Peripheral blood mononuclear cell (primary cell): ENCODE measurements around a stretch of chr4.

- PRO-cap, 8 experiments: no peak in any of the 8 experiments
These were observed 85.8 kb downstream of the SOWAHB start for GRCh38 chr4:76812124-76812568.

DNA sequence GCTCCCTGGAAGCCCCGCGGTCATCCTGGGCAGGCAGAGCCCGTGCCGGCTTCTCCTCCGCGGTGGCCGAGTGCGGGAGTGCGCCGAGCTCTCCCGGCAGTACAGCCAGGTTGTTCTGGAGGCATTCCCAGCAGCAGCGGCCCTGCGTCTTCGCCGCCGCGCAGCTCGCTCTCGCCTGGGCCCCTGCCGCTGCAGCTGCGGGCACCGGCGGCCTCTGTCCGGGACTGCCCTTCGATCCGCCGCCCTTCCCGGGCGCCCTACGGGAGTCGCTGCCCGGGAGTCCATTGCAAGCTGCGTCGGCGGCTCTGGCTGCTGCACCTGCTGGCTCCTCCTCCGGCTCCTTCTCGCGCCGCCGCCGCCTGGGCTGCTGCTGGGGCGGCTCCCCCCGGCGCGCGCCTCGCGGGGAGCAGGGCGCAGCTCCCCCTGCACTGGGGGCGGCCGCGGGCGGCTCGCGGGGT is 786 bp downstream of the SOWAHB start:
- PRO-cap, 8 experiments: no peak in any of the 8 experiments

GRCh38 chr4:76983964-76984534 is 34.5 kb downstream of the SEPTIN11 start:
- PRO-cap, 8 experiments: no peak in any of the 8 experiments

DNA sequence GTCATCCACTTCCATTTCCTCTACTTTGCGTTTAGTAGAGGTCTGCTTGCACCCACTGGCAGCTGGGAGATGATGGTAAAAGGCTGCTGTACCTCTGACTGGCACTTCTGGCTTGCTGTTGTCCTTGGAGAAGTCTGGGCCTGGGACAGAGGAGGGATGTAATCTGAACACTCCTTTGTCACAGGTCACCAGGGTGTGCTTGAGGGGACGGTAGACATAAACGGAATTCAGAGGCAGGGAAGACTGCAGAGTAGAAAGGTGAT is 27.5 kb downstream of the CCNI start:
- PRO-cap, 8 experiments: no peak in any of the 8 experiments

DNA sequence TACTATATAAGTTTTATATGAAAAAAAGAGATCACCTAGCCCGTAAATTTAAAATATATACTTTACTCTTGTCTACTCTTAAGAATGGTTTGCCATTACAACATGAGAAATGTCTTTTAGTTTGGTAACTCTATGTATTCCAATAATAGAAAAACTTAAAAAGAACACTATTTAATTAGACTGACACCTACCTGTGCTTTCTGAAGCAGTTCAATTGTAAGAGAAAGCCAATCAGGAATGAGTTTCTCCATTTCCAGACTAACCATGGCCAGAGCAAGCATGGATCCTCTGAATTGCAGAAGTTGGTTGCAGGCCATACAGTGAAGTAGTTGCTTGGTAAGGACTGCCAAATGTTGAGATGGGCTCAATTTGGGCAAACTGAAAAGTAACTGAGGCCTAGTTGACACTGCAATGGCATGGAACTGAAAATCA is 20.8 kb downstream of the CCNI start:
- PRO-cap, 8 experiments: no peak in any of the 8 experiments

DNA sequence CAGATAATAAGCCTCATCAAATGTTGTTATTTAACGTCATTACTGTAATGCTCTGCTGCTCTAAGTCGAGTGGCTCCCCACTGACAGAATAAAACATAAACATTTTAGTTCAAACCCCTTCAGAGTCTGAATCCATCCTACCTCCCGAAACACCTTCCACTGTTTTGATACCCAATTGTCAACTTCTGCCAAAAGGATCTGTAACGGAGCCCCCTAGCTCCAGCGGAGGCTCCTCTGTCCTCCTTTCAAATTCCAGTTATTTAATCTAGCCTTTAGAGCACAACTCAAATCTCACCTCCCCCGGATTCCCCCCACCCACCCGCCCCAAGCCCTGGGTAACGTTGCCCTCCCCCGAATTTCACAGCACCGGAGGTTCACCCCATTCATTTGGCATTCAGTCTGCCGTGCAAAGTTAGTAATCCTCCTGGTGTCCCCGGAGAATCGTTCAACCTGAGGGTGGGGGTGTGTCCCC is 1.1 kb downstream of the CCNI start:
- PRO-cap, 8 experiments: peak in 4 of 8 experiments; most common plus-strand start position 114 of the sequence (in 1); most common minus-strand start position 389 of the sequence (in 4)

- PRO-cap, 8 experiments: no peak in any of the 8 experiments
These were observed 14.1 kb downstream of the CCNG2 start for GRCh38 chr4:77171128-77171481.

DNA sequence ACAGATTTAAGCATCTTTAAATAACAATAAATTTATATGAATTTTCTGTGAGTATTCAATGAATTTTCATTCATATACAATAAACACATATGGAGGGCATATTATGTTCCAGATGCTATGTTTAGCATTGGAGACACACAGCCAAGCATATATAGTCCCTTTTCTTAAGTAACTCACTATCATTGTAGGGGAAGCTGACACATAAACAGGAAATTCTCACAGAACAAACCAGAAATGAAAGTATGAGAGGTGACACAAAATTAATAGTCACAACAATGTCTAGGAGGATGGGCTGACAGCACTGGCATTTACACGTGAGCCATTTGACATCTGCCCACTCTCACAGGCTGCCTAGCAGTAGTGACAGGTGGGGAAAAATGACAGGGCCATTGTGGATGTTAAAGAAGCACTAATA is 2.6 kb upstream of the CNOT6L start:
- PRO-cap, 8 experiments: peak in 7 of 8 experiments; most common plus-strand start position 337 of the sequence (in 3); most common minus-strand start position 113 of the sequence (in 7)

DNA sequence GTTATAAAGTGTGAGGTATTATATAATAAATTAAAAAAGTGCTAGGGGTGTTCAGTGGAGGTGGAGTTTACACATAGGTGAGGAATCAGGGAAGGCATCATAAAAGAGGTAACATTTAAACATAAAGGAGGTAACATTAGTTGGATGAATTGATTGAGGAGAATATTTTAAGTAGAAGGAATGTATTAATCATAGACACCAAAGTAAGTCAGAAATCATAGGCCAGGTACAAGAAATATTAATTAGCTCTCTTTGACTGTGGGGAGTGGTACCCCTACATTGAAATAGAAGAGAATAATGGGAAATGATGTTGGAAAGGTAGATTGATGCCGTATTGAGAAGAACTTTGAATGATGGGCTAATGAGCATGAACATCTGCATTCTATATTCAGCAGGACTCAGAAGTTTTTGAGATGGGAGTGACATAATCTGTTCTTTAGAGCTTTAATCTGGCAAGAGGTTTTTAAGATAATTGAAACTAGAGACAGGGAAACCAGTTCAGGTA is 32.2 kb downstream of the MRPL1 start:
- PRO-cap, 8 experiments: no peak in any of the 8 experiments

DNA sequence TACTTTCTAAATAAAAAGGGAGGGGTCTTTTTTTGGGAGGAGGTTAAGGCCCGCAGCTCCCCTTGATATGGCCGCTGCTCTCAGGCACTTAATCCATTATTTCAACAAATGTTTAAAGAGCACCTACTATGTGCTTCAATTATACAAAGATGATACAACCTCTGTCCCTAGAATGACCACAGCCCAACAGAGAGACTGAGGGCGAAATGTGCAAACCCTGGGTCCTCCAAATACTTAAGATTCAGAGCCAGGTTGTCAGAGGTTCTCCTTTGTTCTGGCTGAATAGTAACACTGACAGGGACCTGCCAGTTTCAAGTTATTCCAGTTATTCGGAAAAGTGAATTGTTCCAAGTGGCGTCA is 1.4 kb upstream of the FRAS1 start:
- PRO-cap, 8 experiments: no peak in any of the 8 experiments

GRCh38 chr4:78133101-78133755 is 76.1 kb downstream of the FRAS1 start:
- PRO-cap, 8 experiments: no peak in any of the 8 experiments

- PRO-cap, 8 experiments: peak in 4 of 8 experiments; most common minus-strand start chr4:78370796 (in 4)
These were observed 180.9 kb upstream of the ANXA3 start for GRCh38 chr4:78370715-78371117.

DNA sequence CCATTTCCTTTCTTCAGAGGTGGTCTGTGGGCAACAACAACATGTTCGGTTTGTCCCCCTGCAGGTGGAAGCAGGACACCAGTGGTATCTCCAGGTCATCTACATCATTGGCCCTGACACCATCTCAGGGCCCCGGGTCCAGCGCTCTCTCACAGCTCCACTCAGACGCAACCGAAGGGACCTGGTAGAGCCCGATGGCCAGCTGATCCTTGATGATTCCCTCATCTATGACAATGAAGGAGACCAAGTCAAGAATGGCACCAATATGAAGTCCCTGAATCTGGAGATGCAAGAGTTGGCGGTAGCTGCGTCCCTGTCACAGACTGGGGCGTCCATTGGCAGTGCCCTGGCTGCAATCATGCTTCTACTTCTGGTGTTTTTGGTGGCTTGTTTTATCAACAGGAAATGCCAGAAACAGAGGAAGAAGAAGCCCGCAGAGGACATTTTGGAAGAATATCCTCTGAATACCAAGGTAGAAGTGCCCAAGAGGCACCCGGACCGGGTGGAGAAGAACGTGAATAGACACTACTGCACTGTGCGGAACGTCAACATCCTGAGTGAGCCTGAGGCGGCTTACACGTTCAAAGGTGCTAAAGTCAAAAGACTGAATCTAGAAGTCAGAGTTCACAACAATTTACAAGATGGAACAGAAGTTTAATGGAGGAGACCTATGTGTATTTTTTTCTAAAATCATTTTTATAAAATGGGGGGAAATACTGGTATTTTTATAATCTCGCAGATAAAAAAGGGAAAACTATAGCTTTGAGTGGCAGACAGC is 10.9 kb upstream of the ANXA3 start:
- PRO-cap, 8 experiments: no peak in any of the 8 experiments

GRCh38 chr4:78552421-78552786 is 834 bp downstream of the ANXA3 start:
- PRO-cap, 8 experiments: no peak in any of the 8 experiments

- PRO-cap, 8 experiments: no peak in any of the 8 experiments
These were observed 58.9 kb downstream of the ANXA3 start for GRCh38 chr4:78610411-78610864.

DNA sequence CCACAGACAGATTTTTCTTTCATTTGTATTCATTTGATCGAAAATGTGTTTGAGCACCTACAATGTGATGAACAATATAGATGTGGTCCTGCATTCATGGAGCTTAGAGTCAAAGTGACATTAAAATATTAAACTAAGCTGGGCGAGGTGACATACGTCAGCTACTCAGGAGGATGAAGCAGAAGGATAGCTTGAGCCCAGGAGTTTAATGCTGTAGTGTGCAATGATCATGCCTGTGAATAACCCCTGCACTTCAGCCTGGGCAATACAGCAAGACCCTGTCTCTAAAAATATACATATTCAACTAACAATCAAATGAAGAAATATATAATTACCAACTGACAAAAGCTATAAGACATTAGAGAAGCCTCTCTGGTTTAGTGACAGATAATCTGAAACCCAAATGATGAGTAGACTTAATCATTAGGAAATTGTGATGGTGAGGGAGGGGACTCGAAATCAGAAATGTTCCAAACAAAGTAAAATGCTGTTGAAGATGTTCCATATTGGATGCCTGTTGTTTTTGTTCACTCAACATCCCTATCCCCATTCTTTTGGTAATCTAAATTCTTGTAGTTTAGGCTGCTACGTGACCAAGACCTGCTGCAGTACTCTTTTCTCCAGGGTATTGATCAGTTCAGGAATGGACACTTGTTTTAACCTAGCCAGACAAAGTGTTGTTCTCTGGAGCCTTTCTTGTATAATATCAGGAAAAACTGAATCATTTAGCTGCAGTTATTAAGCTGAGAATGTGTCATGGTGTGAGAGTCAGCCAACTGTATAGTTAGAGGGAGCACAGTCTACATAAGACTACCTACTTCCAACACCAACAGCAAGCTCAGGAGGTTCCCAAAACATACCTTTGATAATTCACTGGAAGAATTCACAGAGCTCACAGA is 76.9 kb downstream of the ANXA3 start:
- PRO-cap, 8 experiments: no peak in any of the 8 experiments

GRCh38 chr4:78779820-78780514 is 3.8 kb downstream of the BMP2K start:
- PRO-cap, 8 experiments: no peak in any of the 8 experiments

DNA sequence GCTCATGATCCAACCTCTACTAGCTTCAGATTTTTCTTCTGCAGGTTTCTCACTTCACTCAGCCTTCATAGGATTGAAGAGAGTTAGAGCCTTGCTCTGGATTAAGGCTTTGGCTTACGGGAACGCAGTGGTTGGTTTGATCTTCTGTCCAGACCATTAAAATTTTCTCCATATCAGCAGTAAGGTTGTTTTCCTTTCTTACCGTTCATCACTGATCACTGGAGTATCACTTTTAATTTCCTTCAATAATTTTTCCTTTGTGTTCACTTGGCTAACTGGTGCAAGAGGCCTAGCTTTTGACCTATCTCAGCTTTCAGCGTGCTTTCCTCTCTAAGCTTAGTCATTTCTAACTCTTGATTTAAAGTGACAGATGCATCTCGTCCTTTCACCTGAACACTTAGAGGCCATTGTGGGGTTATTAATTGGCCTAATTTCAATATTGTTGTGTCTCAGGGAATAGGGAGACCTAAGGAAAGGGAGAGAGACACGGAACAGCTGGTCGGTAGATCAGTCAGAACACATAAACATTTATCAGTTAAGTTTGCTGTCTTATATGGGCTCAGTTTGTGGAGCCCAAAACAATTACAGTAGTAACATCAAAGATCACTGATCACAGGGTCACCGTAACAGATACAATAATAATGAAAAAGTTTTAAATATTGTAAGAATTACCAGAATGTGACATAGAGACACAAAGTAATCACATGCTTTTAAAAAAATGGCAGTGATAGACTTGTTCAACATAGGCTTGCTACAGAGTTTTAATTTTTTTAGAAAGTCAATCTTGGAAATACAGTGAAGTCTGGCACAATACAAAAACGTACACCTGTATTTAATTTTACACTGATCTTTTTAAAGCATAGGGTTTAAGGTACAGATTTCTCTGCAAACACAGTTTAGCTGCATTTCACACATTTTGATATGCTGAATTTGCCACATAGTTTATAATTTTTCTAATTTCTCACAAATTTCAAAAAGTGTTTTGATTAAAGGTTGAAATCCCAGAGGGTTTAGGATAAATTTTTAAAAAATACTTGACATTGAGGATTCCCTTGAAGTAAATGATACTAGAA is 44.4 kb downstream of the PAQR3 start:
- PRO-cap, 8 experiments: no peak in any of the 8 experiments

DNA sequence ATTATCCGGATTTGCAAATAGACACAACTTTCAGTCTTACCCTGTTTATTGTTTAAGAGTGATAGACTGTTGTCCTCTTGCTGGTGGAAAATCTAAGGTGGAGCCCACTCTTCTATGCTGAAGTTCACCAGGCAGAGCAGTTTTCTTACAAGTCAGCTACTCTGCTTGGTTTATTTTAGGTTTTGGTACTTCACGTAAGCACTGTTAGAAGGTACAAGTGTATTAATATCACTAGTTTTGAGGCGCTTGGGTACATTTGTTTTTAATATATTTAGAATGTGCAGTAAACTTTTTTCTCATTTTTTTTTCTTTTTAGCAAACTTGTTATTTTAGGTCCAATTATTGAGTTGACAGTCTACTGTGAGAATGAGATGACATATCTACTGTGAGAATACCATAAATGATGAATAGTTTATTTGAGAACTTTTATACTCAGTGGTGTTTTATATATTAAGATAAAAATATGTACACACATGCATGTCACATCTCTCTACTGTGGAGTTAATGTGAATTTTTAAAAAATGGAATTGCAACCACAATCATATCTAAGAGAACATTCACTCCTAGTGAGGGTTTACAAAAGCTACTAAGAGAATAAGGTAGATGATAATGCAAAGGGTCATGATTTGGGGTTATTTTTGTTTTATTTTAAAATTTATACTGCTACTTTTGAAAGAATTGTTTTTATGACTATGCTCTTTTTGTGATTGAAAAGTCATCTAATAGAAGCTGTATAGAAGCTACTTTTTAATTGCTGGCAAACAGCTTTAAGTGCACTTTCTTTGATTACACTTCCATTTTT is 23.9 kb downstream of the PAQR3 start:
- PRO-cap, 8 experiments: no peak in any of the 8 experiments

- PRO-cap, 8 experiments: peak in 1 of 8 experiments; most common minus-strand start chr4:80017429 (in 1)
These were observed 55.8 kb downstream of the ANTXR2 start for GRCh38 chr4:80017203-80017588.